Measurements from ENCODE around the gene AZI2.

DNA sequence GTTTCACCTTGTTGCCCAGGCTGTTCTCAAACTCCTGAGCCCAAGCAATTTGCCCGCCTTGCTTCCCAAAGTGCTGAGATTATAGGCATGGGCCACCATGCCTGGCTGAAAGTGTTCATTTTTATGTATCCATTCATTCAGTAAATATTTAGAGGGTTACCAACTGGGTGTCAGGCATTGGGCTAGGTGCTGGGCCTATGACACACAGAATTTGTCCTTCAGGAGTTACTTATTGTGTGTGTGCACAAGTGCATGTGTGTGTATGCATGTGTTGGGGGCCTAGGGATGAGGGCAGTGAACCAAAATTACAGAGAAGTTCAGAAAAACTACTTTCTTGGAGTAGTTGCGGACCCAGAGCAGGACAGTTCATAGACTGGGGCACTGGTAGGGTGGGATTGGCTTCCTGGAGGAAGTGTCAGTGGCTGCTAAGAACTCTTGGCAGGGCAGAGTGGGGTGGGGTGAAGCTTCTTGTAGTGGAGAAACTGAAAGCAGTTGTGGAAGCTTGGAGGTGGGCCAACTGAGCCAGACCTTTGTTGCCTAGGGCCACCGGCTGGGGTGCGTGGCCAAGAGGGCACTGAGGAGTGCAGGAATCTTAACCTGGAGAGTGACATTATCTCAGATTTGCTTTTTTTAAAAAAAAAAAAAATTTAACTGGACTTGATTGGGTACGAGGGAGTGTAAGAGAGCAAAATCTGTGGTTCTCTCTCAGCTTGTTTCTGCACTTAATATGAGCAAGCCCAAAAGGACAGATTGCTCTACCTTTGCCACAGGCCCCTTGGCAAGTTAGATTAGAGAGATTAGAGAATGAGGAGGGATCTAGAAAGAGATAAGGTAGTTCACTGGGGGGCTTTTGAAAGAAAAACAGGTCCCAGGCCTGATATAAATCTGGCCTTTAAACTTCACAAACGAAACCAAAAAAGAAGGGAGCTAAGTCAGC, 3.1 kb downstream of the KAT2B start:
- PRO-cap, result no peak

GRCh38 chr3:20049107-20049291, 8.8 kb downstream of the KAT2B start:
- PRO-cap, result no peak

GRCh38 chr3:20119427-20120016, 66.5 kb downstream of the SGO1 start:
- PRO-cap, result no peak

GRCh38 chr3:20122315-20122867, 63.6 kb downstream of the SGO1 start:
- PRO-cap, result no peak

DNA sequence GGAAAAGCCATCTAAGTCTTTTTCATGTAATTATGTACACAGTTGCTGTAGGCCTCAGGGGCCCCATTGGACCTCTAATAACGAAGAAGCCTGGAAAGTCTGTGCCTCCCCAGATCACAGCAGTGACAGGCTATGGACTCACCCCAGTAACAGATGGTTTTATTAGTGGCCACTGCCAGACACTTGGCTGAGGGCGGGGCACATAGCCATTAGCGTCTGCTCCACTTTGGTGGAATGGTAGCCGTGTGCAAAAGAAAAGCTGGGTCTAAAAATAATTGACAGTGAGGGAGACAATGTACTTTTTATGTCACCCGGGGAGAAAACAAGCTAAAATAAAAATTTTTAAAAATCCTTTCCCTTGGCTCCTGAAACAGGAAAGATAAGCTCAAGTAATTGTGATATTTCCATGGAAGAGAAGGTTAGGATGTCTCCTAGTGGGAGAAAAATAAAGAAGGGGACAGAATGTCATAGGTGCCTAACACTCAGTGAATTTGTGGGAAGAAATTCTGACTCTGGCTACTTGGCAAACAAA, 44.3 kb upstream of the ZNF385D start:
- PRO-cap, result no peak

DNA sequence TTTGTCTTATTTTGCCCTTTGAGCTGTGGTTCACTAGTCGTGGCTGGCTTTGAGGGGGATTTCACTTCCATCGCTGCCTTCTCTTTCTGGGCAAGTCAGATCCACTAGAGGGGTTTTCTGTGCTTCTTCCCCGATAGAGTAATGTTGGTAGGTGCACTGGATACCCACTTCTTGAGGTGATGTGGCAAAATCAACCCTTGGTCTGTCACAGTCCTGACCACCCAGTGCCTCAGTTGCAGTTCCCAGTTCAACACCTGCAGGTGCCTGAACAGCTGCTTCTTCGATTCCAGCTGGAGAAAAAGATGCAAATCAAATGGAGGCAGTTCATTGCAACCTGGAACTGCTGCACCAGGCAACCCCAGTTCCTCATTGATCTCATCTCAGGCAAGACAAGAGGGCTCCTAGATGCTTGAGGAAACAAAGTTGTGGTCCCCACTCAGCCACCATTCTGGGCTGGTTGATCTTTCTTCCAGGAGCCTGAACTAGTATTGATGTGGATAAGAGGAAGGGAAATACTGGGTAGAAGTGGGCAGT, 186.6 kb downstream of the UBE2E2 start:
- PRO-cap, result no peak

DNA sequence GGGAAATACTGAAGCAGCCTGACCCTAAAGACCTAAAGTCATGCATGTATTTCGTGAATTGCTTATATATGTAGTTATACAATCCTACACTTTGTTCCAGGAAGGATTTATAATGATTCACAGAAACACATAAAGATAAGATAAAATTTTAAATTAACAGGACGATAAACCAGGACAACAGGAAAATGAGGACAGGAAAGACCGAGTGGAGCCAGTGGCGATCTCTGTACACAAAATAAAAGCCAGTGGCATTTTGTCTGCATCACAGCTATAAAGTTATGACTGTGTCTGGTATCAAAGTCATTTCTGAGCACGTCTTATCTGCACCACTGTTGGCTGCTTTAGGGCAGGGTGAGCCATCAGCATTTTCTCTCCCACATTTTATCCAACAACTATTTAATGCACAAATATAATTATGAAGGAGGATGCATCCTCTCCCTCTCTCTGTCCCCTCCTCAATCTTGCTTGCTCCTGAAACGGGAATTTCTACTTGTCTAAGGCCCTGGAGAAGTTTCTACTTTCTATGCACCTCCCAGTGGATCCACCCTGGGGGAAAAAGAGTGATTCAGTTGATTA, 159.5 kb upstream of the UBE2E1 start:
- PRO-cap, result no peak

- PRO-cap, result no peak
These were observed 40.8 kb downstream of the UBE2E1 start for GRCh38 chr3:23846235-23847207.

- PRO-cap, result no peak
These were observed 1.4 kb downstream of the RPL15 start for GRCh38 chr3:23918393-23918691.

- PRO-cap, result no peak
These were observed 10.7 kb downstream of the RPL15 start for GRCh38 chr3:23927631-23928058.

- PRO-cap, result no peak
These were observed 97.5 kb downstream of the NR1D2 start for GRCh38 chr3:24042187-24043291.

DNA sequence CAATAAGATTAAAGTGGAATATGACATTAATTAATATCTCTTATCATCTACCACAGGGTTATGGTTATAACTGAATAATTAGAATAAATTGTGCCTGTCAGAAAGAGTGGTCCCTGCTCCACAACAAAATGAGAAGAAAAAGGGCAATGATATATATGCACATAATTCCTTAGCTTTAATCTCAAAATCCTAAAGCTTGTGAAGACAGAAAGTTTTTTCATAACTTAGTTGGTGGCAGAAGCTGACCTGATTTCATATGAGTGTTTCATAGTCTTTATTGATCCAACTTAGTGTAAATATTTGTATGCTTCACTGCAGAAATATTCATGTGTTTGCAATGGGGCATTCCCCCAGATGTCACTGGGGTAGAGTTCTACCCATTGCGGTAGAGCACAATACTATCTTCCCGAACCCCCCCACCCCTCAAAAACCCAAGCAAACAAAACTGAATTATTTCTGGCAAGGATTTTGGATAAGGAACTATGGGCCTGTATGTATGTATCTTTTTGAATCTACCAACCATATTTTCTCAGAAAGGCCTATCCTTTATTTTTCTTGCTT, 221.2 kb downstream of the THRB start:
- PRO-cap, result no peak

DNA sequence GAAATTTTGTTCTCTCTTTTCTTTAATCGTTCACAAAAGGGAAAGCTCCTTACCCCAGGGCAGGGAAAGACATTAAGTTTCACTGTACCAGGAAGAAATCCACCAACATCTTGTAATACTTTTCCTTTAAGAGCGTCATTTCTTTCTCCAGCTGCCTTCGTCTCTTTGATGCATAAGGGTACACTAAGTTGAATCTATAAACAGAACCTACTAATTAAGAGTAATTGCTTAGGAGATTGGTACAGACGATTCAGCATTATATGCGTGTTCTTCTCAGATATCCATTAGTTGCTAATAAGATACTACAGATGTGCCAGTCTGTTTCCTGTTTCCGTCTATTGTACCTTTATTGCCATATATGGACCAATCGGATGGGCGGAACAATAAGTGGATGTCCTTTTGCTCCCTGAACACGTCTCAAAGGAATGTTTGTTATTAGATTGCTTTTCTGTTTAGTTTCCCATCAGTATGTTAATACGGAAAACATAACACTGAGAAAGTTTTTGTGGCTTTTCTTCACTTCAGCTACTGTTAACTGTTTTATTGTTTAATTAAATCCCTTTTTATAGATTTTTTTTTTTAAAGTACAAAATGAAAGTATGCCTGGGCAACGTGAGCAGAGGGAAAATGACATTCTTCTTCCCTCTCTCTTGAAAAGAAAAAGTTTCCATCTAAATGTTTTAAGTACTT, 276.6 kb upstream of the RARB start:
- PRO-cap, result no peak

- PRO-cap, result no peak
These were observed 5.7 kb downstream of the RARB start for GRCh38 chr3:25433649-25434255.

DNA sequence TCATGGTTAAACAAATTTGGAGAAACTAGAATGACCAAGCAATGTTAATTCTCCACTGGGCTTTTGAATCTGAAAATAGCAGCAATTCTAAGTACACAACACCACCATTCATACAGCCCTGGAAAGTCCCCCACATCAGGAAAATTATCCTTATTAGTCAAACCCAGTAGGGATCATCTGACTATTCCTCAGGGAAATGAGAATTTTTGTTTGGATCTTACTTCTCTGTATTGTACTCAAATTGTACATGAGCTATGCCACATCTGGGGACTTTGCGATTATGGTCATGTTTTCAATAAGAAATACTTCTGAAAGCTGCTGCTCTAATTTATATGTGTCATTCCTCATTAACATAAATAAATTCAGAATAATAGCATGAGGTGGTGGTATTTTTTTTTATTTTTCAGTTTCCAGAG, 46.0 kb downstream of the RARB start:
- PRO-cap, result no peak

GRCh38 chr3:25611135-25611939, 53.4 kb downstream of the TOP2B start:
- PRO-cap, result no peak

DNA sequence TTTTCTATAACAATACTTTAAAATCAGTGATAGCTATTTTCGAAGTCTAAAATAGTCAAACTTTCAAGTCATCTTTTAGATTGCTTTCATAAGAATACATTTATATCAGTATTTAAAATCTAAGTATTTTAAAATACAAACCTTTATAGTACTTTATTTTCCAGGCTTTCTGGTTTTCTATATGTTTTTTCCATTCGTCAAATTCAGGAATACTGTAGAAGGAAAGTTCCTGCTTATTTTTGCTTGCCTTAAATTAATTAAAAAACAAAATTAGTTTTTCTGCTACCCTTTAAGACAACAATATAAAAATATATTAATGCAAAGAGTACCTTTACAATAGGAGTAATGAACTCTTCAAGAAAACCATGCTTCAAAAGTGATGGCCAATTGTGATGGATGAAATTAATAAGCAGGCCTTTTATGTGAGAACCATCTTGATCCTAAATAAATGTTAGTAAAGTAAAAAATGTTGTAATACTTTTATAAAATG, 36.0 kb downstream of the TOP2B start:
- PRO-cap, result no peak

GRCh38 chr3:25663772-25664484, 779 bp downstream of the TOP2B start:
- PRO-cap, result unidirectional peak, plus-strand start at chr3:25664194

DNA sequence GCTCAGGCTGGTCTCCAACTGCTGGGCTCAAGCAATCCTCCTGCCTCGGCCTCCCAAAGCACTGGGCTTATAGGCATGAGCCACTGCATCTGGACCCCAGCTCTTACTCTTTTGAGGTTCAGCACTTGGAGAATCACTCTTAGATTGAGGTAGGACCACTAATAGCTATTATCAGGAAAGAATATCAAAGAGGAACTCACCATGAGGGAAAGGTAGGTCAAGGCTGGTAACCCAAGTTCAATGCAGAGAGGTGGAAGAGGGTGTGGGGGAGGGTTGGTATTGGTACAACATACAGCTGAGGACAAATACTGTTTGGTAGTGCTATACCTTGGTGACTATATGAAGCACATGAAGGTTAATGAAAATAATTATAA, 81.1 kb downstream of the EOMES start:
- PRO-cap, result no peak

DNA sequence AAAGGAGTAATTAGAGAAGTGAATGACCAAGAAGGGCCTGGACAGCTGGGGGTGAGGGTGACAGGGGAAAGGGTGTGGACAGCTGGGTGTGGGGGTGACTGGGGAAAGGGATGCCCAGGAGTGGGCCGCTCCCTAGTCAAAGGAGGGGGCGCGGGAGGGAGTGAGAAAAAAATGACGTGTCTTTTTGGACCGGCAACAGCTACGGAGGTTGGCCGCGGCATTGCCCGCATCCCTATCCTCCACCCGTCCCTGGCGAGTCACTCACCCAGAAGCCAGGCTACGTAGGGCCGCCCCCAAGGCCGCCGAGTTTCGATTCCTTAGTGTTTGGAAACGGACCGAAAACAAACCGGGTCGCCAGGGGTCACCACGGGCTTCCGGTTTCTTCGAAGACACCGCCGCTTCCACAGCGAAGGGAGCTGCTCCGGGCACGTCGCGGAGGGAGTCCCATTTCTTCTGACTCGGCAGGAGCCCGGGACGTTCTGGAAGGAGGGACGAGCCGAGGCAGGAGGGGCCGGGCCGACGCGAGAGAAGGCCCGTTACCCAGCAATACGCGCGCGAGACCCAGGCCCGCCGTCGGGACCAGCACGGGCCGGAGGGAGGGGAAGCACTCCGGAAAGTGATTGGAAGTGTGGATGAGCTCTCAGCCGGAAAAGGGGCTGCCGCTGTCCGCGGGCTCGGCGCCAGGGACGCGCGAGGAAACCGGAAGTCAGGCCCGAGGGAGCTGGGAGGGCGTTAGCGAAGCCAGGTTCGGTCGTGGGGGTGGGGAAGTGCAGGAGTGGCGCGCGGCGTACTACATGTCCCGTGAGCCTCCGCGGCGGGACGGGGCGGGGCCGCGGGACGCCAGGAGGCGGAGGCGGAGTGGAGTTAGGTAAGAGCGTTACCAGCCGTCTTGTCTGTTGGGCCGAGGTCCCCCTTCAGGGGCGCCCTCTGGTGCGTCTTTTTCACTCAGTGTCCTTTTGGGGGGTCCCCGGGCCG, at the start of gene AZI2:
AZI2 (minus strand) TSS at position 489 of the 975 bp plus-strand sequence.
- PRO-cap, result bidirectional peak, plus-strand start at position 260 of the sequence, minus-strand start at position 259 of the sequence; bidirectional peak, plus-strand start at position 871 of the sequence, minus-strand start at position 769 of the sequence